Measurements from ENCODE around the gene STRN3.

GRCh38 chr14:30889511-30890537 lies 15.5 kb downstream of the COCH start:
- PRO-cap, result no peak
- RAMPAGE, long total RNA, 2 experiments, result no peak in any of the 2 experiments

GRCh38 chr14:30894156-30894886 lies 20.0 kb downstream of the COCH start:
- PRO-cap, result no peak
- RAMPAGE, long total RNA, 2 experiments, result no peak in any of the 2 experiments

DNA sequence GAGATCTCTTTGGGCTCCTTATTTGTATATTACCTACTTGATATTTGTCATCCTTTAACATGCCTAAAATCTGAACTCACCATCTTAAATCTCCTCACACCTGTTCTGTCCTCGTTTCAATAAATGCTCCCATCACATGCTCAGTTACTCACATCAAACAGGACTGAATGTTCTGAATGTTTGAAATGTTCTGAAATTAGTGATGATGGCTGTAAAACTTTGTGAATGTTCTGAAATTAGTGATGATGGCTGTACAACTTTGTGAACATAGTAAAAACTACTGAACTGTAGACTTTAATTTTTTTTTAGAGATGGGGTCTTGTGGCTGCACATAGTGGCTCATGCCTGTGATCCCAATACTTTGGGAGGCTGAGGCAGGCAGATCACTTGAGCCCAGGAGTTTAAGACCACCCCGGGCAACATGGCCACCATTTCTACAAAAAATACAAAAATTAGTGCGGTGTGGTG lies 34.6 kb downstream of the COCH start:
- PRO-cap, result no peak
- RAMPAGE, long total RNA, 2 experiments, result no peak in any of the 2 experiments

GRCh38 chr14:30929067-30930112 lies 55.0 kb downstream of the COCH start:
- PRO-cap, result no peak
- RAMPAGE, long total RNA, 2 experiments, result no peak in any of the 2 experiments

DNA sequence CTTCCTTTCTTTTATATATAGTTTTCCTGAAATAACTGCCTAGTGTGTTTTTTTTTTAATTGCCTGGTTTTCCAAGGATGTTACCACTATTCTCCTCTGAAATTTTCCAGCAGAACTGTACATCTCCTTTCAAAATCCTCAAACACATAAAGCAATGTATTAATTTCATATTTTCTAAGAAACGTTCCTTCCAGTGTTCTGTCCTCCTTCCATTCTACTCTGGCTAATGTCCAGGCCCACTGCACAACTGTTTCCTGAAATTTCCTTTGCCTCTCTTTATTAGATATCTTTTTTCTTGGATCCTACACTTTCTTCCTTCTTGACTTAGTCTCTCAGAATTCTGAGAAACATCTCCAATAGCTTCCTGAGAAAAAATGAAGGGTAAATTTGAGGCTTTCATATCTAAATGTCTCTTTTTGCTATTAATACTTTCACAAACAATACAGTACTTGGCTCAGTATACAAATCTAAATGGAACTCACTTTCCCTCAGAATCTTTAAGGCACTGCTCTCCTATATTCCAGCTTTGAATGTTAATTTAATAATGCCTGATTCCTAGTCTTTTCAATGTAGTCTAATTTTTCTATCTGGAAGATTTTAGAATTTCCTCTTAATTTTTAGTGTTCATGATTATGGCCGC lies 65.7 kb downstream of the COCH start:
- PRO-cap, result no peak
- RAMPAGE, long total RNA, 2 experiments, result no peak in any of the 2 experiments

GRCh38 chr14:30969761-30970593 lies 55.5 kb upstream of the AP4S1 start:
- PRO-cap, result no peak
- RAMPAGE, long total RNA, 2 experiments, result no peak in any of the 2 experiments

DNA sequence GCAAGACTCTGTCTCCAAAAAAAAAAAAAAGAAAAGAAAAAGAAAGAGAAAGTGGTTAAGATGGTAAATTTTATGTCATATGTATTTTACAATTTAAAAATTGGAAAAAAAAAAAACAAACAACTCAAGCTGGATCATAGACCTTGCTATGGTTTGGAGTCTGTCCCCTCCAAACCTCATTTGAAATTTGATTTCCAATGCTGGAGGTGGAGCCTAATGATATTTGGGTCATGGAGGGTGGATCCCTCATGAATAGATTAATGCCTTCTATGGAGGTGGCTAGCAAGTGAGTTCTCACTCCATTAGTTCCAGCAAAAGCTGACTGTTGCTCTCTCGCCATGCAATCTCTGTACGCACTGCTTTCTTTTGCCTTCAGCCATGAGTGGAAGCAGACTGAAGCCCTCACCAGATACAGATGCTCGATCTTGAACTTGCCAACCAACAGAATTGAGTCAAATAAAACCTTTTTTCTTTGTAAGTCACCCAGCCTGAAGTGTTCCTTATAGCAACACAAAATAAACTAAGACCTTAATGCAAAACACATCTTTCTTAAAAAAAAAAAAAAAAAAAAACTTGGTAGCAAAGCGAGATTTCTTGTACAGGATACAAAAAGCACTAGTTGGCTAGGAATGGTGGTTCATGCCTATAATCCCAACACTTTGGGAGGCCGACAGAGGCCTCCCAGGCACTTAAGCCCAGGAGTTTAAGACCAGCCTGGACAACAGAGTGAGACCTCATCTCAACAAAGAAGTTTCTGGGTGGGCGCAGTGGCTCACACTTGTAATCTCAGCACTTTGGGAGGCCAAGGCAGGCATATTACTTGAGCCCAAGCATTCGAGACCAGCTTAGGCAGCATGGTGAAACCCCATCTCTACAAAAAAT lies 22.0 kb upstream of the AP4S1 start:
- PRO-cap, result no peak
- RAMPAGE, long total RNA, 2 experiments, result no peak in any of the 2 experiments

DNA sequence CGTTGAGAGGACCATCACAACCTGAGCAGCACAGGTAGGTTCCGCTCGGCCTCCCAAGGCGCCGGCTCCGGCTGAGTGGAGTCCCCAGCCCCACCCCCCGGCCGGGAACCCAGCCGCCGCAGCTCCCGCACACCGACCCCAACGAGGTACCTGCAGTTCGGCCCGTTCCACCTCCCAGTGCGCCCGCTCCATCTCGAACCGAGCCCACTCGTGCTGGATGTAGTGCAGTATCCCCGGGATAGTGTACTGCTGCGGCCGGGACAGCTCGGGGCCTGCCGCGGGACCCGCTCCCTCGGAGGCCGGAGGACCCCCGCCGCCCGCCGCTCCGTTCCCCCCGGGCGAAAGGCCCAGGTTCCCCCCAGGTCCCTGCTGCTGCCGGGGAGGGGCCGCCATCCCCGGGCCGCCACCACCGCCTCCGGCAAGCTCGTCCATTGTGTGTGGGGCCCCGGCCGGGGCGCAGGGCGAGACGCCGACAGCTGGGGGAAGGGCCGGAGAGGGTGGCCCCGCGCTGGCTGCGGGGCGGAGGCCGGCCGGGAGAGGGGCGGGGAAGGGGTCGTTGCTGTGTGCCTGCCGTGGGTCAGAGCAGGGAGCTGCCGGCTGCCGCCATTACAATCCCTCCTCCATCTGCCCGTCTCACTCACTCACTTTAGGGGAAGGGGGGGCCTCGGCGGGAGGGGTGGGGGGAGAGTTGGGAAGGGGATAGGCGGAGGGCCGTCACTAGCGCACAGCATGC lies at the start of gene STRN3:
Gene STRN3 (minus strand): TSS at position 626 of the 733 bp plus-strand sequence.
- PRO-cap, result bidirectional peak, plus-strand start at position 427 of the sequence, minus-strand start at position 437 of the sequence; bidirectional peak, plus-strand start outside the sequence, minus-strand start at position 648 of the sequence
- RAMPAGE, long total RNA, 2 experiments, result start-site peak on the minus strand in 1 of 2 experiments, centred at position 254 of the sequence, 26 reads per replicate

GRCh38 chr14:31027303-31027535 lies 1.0 kb upstream of the STRN3 start:
- PRO-cap, result no peak
- RAMPAGE, long total RNA, 2 experiments, result no peak in any of the 2 experiments

GRCh38 chr14:31121122-31121785 lies 86.3 kb downstream of the HECTD1 start:
- PRO-cap, result no peak
- RAMPAGE, long total RNA, 2 experiments, result no peak in any of the 2 experiments

- PRO-cap, result no peak
- RAMPAGE, long total RNA, 2 experiments, result no peak in any of the 2 experiments
Measured at GRCh38 chr14:31207323-31207438, 412 bp downstream of the HECTD1 start.

GRCh38 chr14:31961766-31962459 lies 115.2 kb upstream of the ARHGAP5 start:
- PRO-cap, result no peak
- RAMPAGE, long total RNA, 2 experiments, result no peak in any of the 2 experiments

GRCh38 chr14:32484059-32485249 lies 155.4 kb downstream of the AKAP6 start:
- PRO-cap, result unidirectional peak, minus-strand start at chr14:32484957
- RAMPAGE, long total RNA, 2 experiments, result no peak in any of the 2 experiments

DNA sequence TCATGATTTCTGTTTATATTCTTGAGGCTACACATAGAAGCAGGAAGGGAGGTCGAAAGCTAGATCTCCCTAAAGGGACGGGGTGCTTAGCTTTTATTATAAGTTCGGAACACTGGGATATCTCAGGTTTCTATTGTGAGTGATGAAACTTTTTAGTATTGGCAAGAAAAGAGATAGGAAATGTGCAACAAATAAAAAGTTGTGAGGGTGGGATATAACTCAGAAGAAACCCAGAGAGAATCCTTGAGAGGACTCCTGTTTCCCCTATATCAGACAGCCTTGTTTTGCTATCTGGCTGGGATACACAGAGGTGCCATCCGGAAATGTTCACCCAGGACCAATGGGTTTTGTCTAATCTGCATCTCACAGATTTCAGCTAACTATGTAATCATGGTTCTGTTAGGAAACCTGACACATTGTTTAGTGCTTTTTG lies 245.0 kb downstream of the AKAP6 start:
- PRO-cap, result no peak
- RAMPAGE, long total RNA, 2 experiments, result no peak in any of the 2 experiments

DNA sequence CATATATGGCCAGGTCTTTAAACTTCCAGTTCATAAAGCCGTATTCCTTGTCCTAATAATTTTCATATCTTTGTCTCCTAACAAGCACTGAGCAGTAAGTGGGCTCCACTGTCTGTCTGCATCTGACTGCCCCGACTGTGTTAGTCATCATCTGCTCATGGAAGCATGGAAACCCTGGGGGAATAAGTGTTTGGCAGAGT lies 294.5 kb downstream of the AKAP6 start:
- PRO-cap, result no peak
- RAMPAGE, long total RNA, 2 experiments, result no peak in any of the 2 experiments

DNA sequence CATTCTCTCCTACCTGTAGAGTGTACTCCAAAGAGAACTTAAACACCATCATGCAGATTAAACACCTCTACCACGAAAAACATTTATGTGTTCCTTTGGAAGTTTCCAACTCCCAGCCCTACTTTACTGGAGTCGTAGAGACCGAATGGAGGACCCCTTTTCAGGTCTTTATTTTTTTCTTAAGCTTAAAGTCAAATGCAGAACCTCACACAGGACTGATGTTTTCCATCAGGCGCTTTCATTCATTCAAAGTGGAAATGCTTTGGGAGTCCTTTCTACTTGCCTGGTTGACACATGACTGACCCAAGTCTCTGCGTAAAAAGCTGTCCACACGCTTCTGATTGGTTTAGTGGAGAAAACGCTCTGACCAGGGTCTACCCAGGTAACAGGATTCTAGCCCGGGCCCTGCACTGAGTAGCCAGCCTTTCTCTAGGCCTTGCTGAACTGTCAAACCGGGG lies 1.1 kb upstream of the NPAS3 start:
- PRO-cap, result no peak
- RAMPAGE, long total RNA, 2 experiments, result no peak in any of the 2 experiments

- PRO-cap, result unidirectional peak, minus-strand start at chr14:32940556
- RAMPAGE, long total RNA, 2 experiments, result no peak in any of the 2 experiments
Measured at GRCh38 chr14:32940443-32940765, 1.7 kb downstream of the NPAS3 start.

GRCh38 chr14:34546591-34547129 lies 7.2 kb upstream of the EAPP start:
- PRO-cap, result unidirectional peak, plus-strand start at chr14:34546714
- RAMPAGE, long total RNA, 2 experiments, result no peak in any of the 2 experiments

DNA sequence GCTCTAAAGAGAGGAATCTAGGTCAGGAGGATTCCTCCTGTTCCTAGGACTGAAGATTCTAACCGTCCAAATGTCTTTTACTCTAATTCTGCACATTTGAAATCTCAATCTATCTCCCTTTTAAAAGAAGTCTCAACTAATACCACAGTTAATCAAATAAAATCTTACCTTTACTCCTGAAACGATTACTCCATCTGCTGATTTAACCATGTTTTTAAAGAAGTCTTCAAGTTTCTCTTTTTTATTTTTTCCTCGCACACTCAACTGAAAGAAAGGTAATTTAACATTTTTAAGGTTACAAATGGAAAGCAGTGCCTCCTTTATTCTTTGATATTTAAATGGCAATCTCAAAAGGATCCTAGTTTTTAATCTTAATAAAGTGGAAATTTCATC lies 32.6 kb downstream of the SNX6 start:
- PRO-cap, result no peak
- RAMPAGE, long total RNA, 2 experiments, result no peak in any of the 2 experiments

DNA sequence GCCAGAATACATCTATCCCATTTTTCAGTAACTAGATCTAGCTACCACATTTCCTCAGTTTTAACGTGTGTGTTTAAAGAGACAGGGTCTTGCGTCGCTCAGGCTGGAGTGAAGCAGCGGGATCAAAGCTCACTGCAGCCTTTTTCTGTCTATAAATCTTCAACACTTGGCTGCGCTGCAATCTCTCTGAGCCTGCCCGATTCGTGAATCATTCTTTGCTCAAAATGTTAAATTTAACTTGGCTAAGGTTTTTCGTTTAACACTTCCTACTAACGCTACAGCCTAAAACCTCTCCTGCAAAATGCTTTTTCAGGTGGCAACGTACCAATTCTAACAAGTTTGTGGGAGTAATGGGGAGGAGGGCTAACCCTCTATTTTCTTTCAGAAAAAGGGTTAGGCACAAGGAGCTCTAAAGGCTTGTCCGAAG lies 1.5 kb upstream of the SRP54 start:
- PRO-cap, result no peak
- RAMPAGE, long total RNA, 2 experiments, result no peak in any of the 2 experiments